Panc1 (cell line): ENCODE measurements around the gene USP13.

- RRBS, 2 experiments, result no CpG with 5 or more reads among the region's 5 CpGs
These were observed 46.9 kb downstream of the GNB4 start for GRCh38 chr3:179404113-179404940.

DNA sequence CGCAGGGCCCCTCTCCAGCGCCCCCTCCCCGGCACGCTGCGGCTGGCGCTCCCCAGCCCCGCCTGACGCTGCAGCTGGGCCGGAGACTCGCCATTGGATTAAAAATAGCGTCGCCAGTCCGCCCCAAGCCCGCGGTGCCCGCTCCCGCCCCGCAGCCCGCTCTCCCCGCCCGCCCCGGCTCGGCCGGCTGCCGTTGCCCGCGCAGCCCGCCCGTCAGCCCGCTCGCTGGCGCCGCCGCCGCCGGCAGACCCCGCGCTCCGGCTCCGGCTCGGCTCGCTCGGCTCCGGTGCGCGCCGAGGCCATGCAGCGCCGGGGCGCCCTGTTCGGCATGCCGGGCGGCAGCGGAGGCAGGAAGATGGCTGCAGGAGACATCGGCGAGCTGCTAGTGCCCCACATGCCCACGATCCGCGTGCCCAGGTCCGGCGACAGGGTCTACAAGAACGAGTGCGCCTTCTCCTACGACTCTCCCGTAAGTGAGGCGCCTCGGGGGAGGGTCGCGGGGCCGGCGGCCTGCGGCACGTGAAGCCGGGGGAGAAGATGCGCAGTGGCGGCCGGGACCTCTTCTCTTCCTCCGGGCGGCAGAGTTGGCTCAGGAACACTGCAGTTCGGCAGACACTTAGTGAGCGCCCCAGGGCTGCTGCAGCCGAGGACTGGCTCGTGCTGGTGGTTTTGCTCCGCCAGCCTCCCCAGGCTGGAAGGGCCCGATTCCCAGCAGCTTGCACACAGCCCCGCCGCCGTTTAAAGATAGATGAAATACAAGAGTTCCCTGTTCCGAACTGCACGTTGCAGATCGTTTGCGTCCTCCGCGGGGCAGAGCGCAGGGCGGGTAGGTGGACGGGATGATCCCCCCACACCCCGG is at the start of gene USP13:
Gene USP13 (plus strand): TSS at position 116 of the 859 bp plus-strand sequence.
- RRBS, 2 experiments, result 1 to 4% methylated on average over 46 of the region's 98 CpGs

DNA sequence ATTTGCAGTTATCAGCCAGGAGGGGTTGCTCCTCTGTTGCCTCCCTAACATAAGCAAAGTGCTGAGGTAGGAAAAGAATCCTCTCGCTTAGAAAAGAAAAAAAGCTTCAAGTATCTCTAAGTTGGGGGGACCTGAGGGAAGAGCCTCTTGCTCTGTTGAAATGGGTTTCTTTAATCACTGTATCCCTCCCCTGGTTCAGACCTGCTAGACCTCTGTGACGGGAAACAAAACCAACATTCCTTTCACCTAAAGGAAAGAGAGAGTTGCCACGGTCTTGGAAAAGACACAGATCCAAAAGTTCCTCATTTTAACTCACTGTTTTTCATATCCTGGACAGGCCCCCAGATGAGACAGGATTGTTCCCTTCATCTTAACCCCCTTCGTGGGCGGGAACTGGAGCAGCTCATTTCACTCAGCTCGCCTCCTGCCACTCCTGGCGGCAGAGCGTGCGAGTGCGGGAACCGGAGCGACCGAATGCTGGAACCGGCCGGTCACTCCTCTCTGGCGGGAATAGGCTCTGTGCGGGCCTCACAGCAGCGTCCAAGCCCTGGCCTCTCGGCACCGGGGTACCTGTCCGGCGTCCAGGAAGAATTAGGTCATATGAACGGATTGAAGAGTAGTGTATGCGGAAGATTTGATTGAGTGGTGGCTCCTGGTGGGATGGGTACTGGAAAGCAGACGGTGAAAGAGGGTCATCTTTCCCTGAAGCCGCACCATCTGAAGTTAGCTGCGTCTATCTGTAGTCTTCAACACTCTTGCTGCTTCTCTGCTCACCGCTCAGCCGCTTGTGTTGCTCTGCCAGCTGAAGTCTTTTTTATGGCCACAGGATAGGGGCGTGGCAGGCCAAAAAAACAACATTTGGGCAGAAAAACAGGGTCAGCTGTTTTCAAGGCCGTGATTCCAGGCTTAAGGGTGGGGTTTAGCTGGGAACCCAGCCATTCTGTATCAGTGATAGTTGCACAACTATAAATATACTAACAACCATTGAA is 42.4 kb upstream of the FXR1 start:
- RRBS, 2 experiments, result 13 to 17% methylated on average over 3 of the region's 31 CpGs

DNA sequence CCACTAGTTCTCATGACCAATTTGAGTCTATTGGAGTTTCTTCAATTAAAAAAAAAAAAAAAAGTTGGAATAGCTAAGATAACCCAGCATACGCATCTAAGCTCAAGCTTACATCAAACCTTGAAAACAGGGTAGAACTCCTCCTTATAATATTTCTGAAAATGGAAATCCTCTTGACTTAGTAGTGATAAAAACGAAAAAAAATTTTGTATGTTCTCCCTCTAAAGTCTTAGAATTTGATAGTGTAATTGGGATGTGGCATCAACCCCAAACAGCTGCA is 91.6 kb upstream of the SOX2 start:
- RRBS, 2 experiments, result no CpG with 5 or more reads among the region's 2 CpGs

DNA sequence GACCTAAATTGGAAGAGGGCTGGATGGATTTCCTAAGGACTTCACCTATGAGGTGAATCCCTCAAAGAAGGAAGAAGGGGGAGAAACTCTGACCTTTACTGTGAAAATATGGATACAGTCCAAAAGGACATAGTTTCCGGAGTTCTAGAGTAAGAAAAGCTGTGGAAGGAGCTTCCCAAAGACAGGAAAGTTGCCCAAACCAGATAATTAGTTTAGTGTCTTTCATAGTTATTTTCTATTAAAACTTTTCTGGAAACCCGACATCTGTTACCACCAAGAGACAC is 6.8 kb downstream of the SOX2 start:
- RRBS, 2 experiments, result no CpG with 5 or more reads among the region's 2 CpGs

- RRBS, 2 experiments, result no CpG with 5 or more reads among the region's 19 CpGs
These were observed 530.2 kb downstream of the SOX2 start for GRCh38 chr3:182241657-182242580.

DNA sequence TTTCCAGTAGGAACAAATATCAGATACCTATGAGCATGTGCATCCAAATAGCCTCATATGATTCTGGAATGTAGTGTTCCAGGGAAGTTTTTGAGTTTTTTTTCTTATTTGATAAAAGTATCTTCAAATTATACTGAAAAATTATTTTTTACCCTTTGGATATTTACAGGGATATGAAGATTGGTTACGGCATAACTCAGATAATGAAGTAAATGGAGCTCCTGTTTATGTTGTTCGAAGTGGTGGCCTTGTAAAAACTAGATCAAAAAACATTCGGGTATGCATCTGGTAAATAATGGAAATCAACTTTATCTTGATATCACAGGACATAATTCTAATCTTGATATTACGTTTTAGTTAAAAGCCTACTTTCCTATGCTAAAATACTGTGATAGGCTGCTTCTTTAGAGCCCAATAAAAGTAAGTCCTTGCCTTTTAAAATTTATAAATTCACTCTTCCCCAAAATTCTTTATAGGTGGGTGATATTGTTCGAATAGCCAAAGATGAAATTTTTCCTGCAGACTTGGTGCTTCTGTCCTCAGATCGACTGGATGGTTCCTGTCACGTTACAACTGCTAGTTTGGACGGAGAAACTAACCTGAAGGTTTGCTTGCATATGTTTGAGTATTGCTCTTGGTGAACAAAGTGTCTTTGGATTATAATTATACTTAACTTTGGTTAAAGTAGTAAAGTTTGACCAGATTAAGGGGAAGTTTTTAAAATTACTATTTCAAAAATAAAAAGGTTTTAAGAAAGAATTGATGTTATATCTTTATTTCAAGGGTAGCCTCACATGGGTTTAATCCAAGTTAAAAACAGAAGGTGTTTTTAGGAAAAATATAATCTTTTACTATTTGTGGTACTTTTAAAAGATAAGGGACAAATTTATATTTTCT is 42.8 kb downstream of the ATP11B start:
- RRBS, 2 experiments, result no CpG with 5 or more reads among the region's 8 CpGs

DNA sequence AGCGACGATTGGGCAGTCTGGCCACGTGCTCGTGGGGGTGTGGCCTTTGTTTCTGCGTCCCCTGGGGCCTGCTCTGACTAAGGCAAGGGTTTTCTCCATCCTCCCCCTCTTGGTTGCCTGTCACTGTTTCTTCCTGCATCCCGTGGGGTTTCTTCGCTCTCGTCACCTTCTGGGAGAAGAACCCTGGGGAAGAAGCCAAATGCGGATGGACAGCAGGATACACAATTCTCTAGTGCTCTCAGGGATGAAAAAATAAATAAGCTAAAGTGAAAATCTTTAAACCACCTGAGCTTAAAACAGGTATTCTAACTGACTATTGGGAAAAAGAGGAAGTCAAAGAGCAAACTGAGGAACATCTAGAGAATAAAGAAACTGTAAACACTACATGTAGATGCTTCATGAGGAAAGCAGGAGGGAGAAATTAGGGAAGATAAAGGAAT is 360 bp upstream of the MCCC1 start:
- RRBS, 2 experiments, result no CpG with 5 or more reads among the region's 9 CpGs

DNA sequence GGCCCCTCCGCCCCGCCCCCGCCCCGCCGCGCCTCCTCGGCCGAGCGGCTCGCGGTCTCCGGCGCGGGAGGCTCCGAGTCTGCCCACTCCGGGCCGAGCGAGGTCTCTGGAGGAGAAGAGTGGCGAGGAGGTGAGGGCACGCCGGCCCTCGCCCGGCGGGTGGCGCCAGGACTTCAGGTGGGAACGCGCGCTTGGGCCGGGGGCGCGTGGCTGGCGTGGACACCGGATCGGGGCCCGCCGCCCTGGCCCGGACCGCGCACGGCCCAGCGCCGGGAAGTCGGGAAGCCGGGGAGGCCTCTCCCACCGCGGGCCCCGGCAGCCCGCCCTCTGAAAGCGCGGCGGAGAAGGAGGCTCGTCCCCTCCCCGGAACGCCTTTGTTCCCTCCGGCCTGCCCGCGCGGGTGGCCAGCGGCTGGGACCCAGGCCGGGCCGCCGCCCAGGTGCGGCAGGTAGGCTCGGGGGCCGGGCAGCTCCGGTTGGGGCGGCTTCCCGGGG is 1.1 kb downstream of the B3GNT5 start:
- RRBS, 2 experiments, result 1 to 5% methylated on average over 43 of the region's 68 CpGs

DNA sequence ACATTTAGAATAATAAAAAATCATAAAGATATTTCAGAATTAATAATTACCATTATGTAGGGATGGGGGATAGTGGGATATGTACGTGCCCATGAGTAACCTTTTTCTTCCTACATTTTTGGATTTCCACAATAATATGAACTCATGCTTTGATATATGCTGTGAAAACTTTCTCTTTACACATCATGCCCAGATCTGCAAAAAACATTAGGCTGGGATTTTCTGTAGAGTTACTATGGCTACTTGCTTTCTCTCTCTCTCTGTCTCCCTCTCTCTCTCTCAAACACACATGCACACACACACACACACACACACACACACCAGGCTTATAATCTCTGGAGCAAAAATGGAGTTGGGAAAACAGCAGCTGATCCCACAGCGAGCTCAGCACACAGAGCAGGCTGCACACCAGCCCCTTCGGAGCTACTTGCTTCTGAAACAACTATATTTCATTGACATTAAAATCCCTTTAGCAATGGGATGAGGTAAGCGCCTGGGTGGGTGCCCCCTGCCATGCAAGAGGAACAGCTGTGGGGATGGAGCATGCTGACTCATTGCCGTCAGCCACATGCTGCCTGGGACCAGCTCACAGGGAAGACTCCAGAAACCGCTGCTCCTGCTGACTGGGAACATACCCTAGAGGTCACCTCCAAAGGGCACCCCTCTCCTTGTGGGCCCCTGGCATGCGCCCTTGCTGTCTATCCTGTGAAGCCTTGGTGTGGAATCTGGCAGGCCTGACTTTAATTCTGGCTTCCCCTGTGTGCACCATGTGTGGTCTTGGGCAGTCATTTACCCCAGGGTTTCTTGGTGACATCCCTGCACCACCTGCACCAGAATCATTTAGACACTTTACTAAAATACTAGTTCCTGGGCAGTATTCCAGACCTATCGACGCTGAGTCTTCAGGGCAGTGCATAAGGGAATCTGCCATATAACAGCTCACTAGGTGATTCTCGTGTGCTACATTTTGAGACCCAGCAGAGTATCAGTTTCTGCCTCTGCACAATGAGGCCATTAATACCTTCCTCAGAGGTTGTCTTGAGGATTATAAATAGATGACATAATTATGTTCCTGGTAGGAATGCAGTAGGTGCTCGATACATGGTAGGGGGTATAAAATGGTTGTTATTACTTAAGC is 45.8 kb downstream of the B3GNT5 start:
- RRBS, 2 experiments, result no CpG with 5 or more reads among the region's 11 CpGs

DNA sequence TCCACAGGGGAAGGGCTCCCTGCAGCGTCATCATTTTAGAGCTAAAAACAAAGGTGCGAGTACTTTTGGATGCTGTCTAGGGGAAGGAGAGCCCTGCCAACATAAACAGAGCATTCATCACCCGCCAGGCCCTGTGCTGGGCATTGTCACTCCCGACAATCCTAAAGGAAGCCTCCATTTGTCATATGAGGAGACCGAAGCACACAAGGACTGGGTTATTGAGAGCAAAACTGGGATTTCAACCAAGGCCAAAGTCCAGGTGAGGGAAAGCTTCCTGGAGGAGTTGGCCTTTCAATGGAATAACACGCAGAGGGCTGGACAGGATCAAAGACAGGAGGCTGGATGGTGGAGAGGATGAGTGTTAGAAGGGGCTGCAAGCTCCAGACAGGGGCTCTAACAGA is 8.1 kb upstream of the PARL start:
- RRBS, 2 experiments, result no CpG with 5 or more reads among the region's 6 CpGs

DNA sequence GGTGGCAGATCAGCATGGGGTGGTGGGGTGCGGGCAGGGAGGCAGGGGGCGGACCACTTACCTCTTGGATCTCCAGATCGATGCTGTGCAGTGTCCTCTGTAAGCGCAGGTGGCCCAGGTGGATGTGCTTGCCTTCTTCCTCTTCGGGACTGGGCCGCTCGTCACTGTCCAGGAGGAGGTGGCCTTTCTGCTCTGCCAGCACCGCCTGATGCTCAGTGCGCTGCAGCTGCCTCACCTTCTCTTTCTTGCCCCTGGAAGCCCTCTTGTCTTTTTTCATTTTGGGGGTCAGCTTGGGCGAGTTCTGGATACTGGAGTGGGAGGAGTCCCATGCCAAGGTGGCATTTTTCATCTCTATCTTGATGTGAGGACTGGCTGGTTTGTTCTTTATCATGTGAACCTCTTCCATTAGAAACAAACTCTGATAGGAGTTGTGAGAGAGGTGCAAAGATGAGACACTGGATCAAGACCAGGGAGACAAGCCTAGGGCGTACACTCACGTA is 46.1 kb downstream of the ABCC5 start:
- RRBS, 2 experiments, result no CpG with 5 or more reads among the region's 12 CpGs

DNA sequence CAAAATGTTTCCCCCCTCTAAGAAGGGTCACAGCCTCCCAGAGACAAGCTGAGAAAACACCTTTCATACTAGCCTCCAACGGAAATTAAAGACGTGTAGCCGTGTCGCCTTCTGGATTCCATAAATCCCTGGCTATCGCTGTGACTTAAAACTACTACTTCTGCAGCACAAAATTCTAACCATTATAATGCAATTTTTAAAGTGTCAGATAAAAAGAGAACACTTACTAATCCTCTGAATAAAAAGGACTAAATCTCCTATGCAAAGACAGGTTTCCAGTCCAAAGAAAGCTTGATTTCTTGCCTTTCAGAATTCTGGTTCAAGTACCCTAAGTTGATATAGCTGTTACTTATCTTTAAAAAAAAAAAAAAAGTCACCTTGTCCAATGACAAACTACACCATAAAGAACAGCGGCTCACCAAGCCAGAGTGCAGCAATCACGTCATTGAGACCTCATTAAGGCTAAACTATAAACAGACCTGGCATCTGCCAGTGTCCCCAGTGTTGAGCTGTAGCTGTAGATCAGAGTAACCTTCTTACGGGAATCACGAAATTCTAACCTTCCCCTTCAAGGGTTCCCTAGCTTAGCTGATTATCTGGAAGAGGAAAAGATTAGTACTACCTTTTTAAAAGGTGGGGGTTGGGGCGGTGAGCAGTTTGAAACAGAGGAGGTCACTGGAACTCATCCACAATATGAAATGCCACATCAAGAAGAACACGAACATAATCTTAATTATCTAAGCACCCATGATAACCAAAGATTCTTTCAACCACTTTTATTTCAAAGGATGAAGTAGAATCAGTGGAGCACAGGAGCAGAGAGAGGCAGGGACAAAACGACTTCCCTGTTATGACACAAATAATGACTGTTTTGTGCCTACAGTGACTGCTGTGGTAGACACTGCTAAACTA is 2.1 kb downstream of the ABCC5 start:
- RRBS, 2 experiments, result no CpG with 5 or more reads among the region's 12 CpGs

GRCh38 chr3:184016750-184017103 is 957 bp downstream of the ABCC5 start:
- RRBS, 2 experiments, result no CpG with 5 or more reads among the region's 7 CpGs

- RRBS, 2 experiments, result 60 to 80% methylated on average over 2 of the region's 12 CpGs
These were observed 9.9 kb downstream of the EIF2B5 start for GRCh38 chr3:184144687-184145760.

DNA sequence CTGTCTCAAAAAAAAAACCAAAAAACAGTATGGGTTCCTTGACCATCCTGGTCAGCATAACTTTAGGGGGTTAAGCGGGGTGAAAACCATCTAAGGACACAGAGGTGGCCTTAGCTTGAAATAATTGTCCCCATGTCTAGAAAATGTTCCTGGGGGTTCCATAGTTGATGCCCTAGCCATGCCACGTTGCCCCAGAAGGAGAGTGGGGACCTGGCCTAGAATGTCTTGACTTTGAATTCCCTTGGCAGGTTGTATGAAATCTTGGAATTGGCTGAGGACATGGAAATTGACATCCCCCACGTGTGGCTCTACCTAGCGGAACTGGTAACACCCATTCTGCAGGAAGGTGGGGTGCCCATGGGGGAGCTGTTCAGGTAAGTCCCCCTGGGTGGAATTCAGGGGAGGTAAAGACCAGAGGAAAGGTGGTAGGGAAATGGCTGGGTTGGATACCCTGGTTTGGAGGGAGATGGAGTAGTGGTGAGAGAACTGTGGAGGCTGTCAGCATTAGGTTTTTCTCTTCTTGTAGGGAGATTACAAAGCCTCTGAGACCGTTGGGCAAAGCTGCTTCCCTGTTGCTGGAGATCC is 8.9 kb upstream of the FAM131A start:
- RRBS, 2 experiments, result no CpG with 5 or more reads among the region's 5 CpGs

- RRBS, 2 experiments, result no CpG with 5 or more reads among the region's 9 CpGs
These were observed 1.1 kb upstream of the FAM131A start for GRCh38 chr3:184336418-184336632.

DNA sequence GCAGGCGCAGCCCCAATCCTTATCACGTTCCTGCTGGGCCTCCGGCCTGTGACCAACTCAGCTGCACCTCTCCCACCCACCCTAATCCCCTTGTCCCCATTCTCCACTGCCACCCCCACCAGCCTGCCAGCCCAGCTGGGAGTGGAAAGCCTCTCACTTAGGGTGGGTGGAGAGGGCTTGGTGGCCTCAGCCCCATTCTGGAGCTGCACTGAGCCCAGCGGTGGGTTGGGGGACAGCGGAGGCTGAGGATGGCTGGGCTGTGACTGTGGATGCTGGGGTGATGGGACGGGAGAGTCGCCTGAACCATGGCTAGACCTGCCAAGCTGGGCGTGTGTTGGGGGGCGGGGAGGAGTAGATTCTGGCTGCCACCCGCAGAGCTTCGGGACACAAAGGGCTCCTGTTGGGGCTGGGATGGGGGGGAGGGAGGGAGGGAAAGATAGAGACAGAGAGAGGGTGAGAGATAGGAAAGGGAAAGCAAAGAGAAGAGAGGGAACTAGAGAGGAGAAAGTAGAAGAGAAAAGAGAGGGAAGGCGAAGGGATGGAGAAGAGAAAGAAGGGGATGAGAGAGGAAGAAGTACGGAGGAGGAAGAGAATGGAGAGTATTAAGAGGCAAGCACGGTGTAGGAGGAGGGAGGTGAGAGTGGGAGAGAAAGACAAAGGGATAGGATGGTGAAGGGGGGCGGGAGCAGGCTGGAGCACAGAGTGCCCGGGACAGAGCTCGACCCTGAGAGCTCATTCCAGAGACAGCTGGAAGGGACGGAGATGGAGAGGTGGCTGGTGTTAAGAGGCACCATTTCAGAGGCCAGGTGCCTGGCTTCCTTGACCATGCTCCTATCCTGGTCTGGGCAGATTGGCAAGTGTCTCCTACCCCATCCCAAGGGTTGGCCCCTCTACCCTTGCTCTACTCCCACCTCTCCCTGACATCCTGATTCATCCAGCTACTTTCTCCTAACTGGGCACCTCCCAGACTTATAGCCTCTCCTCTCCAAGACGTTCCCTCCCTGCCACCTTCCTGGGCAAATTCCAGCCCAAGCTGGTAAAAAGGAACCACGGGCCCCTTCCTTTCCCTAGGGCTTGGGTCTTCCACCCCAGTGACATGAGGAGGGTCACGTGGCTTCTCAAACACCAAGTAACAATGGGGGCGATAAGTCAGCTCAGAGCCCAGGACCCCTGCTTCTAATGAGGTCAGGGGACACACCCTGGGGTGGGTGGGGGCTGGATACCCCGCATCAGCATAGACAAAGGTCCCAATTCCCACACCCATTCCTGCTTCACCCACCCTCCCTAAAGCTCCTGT is 1.4 kb downstream of the CLCN2 start:
- RRBS, 2 experiments, result no CpG with 5 or more reads among the region's 23 CpGs

DNA sequence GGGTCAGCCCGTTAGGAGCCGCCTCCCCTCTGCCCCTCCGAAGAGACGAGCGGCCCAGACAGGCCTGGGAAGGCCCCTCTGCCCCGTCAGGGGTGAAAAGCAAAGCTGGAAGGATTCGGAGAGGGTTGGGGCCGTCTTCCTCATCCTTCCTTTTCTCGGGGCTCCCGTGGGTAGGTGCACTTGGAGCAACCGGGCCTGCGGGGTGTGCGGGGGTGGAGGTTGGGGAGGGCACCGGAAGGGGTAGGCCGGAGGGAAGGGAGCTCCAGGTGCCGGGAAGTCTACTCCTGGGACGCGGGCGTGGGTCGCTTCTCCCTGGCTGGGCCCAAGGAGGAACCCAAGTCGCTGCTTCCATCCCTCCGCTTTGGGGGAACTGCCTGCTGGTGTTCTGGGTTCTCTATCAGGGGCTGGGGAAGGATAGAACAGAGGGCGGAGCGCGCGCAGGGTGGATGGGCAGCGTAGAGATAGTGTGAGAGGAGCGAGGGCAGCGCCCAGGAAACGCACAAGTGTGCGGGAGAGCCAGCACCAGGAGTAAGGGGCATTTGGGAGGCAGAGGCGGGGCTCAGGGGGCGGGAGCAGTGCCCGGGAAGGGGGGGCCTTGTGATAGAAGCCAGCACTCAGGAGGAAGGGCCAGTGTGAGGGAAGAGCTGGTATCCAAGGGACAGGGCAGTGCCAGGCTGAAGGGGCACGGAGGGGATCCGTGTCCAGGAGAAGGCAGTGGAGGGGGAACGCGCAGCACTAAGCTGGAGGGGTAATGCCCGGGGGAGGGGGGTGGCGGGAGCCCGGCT is 659 bp downstream of the POLR2H start:
- RRBS, 2 experiments, result 2 to 12% methylated on average over 4 of the region's 41 CpGs